NB4 (cell line): Measurements from ENCODE around the gene SH2D5.

- RRBS = no CpG with 5 or more reads among the region's 2 CpGs
Observed at GRCh38 chr1:19861279-19861628, 20.9 kb upstream of the OTUD3 start.

GRCh38 chr1:19877887-19878647 is 4.1 kb upstream of the OTUD3 start:
- RRBS = no CpG with 5 or more reads among the region's 17 CpGs

GRCh38 chr1:19968107-19968474 is 11.3 kb downstream of the PLA2G2A start:
- RRBS = no CpG with 5 or more reads among the region's 7 CpGs

- RRBS = no CpG with 5 or more reads among the region's 3 CpGs
Observed at GRCh38 chr1:20108576-20109092, 10.7 kb downstream of the PLA2G2D start.

GRCh38 chr1:20350113-20350312 is 59.3 kb downstream of the VWA5B1 start:
- RRBS = no CpG with 5 or more reads among the region's 7 CpGs

DNA sequence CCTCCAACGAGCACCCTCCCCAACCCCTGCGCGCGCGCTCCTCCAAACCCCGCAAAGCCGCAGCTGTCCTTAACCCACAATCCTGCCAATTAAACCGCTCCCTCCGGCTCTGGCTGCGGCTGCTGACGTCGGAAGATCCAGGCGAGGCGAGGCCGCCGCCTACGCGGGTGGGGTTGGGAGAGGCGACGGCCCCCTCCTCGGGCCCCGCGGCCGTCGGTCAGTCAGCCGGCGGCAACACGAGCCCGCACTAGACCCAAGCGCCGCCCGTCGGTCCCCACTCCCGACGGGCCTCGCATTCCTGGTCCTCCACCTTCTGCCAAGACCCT is 75.3 kb downstream of the VWA5B1 start:
- RRBS = no CpG with 5 or more reads among the region's 36 CpGs

- RRBS = no CpG with 5 or more reads among the region's 16 CpGs
Observed at GRCh38 chr1:20404119-20404980, 81.7 kb downstream of the CAMK2N1 start.

DNA sequence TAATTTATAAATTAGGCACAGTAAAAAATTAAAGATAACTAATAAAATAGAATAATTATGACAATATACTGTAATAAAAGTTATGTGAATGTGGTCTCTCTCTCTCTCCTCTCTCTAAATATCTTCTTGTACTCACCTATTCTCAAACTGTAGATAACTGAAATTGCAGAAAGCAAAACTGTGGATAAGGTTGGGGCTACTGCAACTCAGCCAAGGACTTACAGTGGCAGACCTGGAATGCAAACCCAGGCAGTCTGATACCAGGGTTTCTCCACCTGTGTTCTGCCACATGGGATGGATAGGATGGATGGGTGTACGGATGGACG is 10.6 kb downstream of the PINK1 start:
- RRBS = no CpG with 5 or more reads among the region's 2 CpGs

- RRBS = no CpG with 5 or more reads among the region's 19 CpGs
Observed at GRCh38 chr1:20650373-20651470, 10.4 kb downstream of the DDOST start.

DNA sequence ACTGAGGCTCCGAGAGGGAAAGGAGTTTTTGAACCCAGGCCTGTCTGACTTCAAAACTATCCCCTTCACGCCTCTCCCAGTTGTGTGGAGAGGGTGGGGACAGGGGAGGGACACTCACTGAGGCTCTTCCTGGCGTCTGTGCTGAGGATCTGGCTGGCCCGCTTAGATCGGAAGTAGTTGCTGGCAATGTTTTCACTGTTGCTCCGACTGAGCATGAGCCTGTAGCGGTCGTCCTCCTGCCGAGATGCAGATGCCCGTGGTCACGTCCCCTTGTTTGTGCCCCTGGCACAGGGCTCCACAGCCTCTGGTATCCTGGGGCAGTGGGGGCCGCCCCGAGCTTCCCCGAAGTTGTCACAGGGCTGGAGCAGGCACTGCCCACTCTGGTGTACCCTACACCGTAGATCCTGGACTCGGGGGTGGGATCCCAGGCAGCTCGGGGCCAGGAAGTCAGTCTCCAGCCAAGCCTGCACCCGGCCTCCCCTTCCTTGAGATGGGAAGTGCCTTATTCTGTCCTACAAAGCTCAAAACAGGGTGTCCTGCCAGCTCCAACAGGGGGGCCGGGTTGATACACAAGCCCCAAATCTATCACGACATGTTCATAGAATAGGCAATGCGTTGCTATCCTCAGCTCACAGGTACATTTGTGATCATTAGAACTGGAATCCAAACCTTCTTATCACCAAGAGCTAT is 5.1 kb upstream of the DDOST start:
- RRBS = no CpG with 5 or more reads among the region's 21 CpGs

- RRBS = 22% methylated on average over 40 of the region's 84 CpGs
Observed at GRCh38 chr1:20732045-20732949, at the start of gene SH2D5. Gene SH2D5, minus strand, starts transcription at chr1:20732703.

- RRBS = no CpG with 5 or more reads among the region's 7 CpGs
Observed at GRCh38 chr1:20780221-20780722, 6.8 kb downstream of the HP1BP3 start.

DNA sequence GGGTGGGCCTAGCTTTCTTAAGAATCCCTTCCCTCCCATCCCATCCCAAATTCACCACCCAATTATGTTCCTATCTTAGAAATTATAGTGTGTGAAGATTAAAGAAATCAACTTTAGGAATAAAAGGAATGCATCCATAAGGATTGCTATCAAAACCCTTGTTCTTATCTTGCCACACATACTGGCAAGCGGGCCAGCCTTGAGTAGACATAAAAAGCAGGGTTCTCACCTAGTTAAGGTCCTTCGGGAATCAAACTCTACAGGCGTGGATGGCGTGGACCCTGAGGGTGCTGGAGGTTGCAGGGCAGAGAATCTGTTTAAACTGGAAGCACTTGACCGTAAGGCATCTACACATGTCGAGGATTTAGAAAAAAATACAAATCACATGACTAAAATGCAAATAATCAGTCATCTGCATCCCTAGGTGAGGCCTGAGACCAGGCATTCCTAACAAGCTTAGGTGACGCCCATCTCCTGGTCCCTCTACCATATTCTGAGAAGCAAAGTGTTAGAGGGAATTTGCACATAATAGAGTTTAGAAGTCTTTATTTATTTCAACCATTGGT is 66.3 kb upstream of the HP1BP3 start:
- RRBS = no CpG with 5 or more reads among the region's 7 CpGs

DNA sequence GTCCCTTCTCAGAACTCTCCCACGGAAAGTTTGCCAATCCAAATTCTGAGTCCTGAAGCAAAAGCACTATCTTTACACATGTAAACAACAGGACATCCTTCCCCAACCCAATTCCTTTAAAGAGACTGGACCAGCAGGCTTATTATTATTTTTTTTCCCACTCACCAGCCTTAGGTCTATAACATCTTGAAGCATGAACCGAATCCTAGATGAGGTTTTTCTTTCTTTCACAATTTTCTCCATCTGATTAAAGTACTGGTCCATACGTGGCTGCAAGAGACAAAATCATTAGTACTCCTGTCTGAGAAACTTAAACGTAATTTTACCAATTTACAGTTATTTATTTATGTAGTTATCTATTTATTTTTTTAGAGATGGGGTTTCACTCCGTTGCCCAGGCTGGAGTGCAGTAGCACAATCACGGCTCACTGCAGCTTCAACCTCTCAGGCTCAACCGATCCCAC is 75.0 kb upstream of the HP1BP3 start:
- RRBS = no CpG with 5 or more reads among the region's 7 CpGs

- RRBS = no CpG with 5 or more reads among the region's 4 CpGs
Observed at GRCh38 chr1:20875537-20876110, 88.5 kb upstream of the HP1BP3 start.

- RRBS = no CpG with 5 or more reads among the region's 7 CpGs
Observed at GRCh38 chr1:20893457-20893908, 106.4 kb upstream of the HP1BP3 start.

DNA sequence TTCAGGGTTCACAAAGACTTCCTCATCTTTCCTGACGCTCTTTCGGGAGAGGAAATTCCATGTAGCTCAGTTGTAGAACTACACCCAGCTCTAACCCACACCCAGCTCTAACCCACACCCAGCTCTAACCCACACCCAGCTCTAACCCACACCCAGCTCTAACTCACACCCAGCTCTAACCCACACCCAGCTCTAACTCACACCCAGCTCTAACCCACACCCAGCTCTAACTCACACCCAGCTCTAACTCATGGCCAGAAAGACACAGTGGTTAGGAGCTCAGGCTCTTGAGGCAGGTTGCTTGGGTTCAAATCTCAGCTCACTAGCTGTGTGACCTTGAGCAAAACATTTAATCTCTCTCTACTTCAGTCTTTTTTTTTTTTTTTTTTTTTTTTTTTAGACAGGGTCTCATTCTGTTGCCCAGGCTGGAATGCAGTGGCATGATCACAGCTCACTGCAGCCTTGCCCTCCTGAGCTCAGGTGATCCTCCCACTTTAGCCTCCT is 14.2 kb upstream of the EIF4G3 start:
- RRBS = no CpG with 5 or more reads among the region's 2 CpGs

DNA sequence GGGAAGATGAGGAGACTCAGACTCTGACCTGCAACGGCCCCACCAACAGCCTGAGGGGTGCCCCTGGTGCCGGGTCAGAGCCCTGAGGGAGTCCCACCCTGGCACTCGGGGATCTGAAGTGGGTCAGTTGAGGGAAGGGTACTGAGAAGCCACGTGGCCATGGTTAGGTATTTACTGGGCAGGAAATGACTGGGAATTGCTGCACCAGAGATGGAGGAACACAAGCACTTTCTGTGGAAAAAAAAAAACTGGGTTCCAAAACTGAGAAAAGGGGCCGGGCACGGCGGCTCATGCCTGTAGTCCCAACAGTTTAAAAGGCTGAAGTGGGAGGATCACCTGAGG is 9.7 kb downstream of the ECE1 start:
- RRBS = no CpG with 5 or more reads among the region's 7 CpGs

- RRBS = no CpG with 5 or more reads among the region's 5 CpGs
Observed at GRCh38 chr1:21298694-21299456, 8.6 kb upstream of the ECE1 start.

GRCh38 chr1:21318612-21319161 is 28.4 kb upstream of the ECE1 start:
- RRBS = no CpG with 5 or more reads among the region's 17 CpGs